Prostate gland (tissue), 2 donors: Measurements from ENCODE around the genes TM6SF1 and ZSCAN2.

- PRO-cap = no peak
- RAMPAGE, long total RNA, 2 experiments = no peak in any of the 2 experiments
Observed at GRCh38 chr15:83043221-83043628, 23.8 kb downstream of the BTBD1 start.

- PRO-cap = unidirectional peak, plus-strand start at chr15:83107623; unidirectional peak, plus-strand start at chr15:83107645
- RAMPAGE, long total RNA, 2 experiments = no peak in any of the 2 experiments
Observed at GRCh38 chr15:83106990-83108113, at the start of gene TM6SF1. Gene TM6SF1 (plus strand): TSS chr15:83107645.

- PRO-cap = no peak
- RAMPAGE, long total RNA, 2 experiments = no peak in any of the 2 experiments
Observed at GRCh38 chr15:83283930-83284502, 448 bp downstream of the BNC1 start.

GRCh38 chr15:84042304-84042629, 193.3 kb upstream of the GOLGA6L4 start:
- PRO-cap = no peak
- RAMPAGE, long total RNA, 2 experiments = no peak in any of the 2 experiments

GRCh38 chr15:84600687-84601462, at the start of gene ZSCAN2:
Gene ZSCAN2 (plus strand): TSS chr15:84601009.
- PRO-cap = bidirectional peak, plus-strand start at chr15:84601016, minus-strand start at chr15:84600848
- RAMPAGE, long total RNA, 2 experiments = start-site peak on the plus strand in 2 of 2 experiments, at chr15:84600979-84601061 at its widest, 46 to 52 reads per replicate

DNA sequence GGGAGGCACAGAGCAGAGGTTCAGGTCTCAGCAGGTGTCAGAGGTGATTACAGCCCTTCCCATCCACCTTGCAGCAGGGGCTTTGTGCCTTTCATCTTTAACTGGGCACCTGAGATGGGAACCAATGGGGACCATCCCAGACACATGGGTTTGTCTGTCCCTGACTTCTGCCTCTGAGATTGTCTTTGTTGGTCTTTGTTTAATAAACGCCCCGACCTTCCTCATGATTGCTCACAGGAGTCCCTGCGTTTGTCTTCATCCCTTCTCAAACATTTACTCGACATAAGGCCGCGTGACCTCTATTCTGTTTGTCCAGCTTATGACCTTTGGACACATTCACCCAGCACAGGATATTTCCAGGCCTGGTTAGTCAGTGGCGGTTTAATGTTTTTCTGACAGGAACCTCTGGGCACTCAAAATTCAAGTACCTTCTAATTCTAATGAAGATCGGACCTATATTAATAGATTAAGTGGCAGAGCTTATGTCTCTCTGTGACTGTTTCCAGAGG, 5.9 kb downstream of the ZSCAN2 start:
- PRO-cap = no peak
- RAMPAGE, long total RNA, 2 experiments = no peak in any of the 2 experiments

- PRO-cap = no peak
- RAMPAGE, long total RNA, 2 experiments = no peak in any of the 2 experiments
Observed at GRCh38 chr15:84634386-84634685, 19.7 kb downstream of the WDR73 start.

DNA sequence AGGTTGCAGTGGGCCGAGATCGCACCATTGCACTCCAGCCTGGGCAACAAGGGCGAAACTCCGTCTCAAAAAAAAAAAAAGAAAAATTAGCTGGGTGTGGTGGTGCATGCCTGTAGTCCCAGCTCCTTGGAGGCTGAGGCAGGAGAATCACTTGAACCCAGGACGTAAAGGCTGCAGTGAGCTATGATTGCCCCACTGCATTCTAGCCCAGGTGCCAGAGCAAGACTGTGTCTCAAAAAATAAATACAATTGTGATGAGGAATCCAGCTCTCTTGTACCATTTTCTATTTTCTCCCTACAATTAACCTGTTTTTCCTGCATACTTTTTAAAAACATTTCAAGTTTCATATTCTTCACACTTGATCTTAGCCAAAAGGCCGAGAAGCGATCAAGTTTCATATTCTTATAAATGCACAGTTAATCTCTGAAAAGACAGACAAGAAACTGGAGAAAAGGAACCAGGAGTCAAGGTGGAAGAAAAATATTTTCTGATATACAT, 20.5 kb downstream of the SEC11A start:
- PRO-cap = no peak
- RAMPAGE, long total RNA, 2 experiments = no peak in any of the 2 experiments

GRCh38 chr15:84713481-84713997, 2.4 kb downstream of the SEC11A start:
- PRO-cap = no peak
- RAMPAGE, long total RNA, 2 experiments = no peak in any of the 2 experiments

DNA sequence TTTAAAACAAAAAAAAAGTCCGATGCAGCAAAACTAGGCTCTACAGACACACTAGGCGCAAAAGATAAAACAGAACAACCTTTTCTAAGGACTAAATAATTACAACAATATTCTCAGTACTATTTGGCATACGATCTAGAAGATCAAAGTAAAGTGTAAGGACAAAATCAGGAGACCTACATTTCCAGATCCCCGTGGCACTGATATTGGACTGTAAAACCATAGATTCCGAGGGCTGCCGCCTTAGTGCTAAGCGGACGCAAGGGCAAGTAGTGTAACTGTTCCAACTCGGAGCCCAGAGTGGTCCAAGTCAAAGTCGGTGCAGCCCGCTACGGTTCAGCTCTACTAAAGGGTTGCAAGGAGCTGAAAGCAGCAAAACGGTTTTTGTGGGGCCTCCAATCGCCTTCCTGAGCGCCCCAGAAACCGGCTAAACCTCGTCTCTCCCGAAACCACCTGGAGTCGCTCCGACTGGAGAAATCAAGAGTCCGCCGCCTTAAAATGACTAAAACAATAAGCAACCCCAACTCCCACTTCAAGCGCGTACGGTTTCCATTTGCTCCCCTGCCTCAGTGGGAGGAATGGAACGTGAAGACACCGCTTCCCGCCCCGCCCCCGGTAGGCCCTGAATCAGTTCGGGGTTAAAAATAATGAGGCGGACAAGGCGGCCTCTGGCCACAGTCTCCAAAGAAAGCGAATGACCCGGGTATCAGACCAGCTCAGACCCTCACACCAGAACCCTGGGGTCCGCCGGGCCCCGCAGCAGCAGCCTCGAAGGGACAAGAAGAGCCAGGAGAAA, 532 bp downstream of the SEC11A start:
- PRO-cap = no peak
- RAMPAGE, long total RNA, 2 experiments = no peak in any of the 2 experiments

- PRO-cap = no peak
- RAMPAGE, long total RNA, 2 experiments = no peak in any of the 2 experiments
Observed at GRCh38 chr15:84762908-84763803, 14.8 kb downstream of the ZNF592 start.

GRCh38 chr15:84770471-84770777, 22.0 kb downstream of the ZNF592 start:
- PRO-cap = no peak
- RAMPAGE, long total RNA, 2 experiments = no peak in any of the 2 experiments

- PRO-cap = unidirectional peak, minus-strand start at chr15:84773850
- RAMPAGE, long total RNA, 2 experiments = no peak in any of the 2 experiments
Observed at GRCh38 chr15:84773605-84774155, 25.3 kb downstream of the ZNF592 start.

GRCh38 chr15:84886315-84887109, 2.0 kb downstream of the SLC28A1 start:
- PRO-cap = no peak
- RAMPAGE, long total RNA, 2 experiments = no peak in any of the 2 experiments

- PRO-cap = no peak
- RAMPAGE, long total RNA, 2 experiments = no peak in any of the 2 experiments
Observed at GRCh38 chr15:84979674-84980128, 2.0 kb upstream of the PDE8A start.

DNA sequence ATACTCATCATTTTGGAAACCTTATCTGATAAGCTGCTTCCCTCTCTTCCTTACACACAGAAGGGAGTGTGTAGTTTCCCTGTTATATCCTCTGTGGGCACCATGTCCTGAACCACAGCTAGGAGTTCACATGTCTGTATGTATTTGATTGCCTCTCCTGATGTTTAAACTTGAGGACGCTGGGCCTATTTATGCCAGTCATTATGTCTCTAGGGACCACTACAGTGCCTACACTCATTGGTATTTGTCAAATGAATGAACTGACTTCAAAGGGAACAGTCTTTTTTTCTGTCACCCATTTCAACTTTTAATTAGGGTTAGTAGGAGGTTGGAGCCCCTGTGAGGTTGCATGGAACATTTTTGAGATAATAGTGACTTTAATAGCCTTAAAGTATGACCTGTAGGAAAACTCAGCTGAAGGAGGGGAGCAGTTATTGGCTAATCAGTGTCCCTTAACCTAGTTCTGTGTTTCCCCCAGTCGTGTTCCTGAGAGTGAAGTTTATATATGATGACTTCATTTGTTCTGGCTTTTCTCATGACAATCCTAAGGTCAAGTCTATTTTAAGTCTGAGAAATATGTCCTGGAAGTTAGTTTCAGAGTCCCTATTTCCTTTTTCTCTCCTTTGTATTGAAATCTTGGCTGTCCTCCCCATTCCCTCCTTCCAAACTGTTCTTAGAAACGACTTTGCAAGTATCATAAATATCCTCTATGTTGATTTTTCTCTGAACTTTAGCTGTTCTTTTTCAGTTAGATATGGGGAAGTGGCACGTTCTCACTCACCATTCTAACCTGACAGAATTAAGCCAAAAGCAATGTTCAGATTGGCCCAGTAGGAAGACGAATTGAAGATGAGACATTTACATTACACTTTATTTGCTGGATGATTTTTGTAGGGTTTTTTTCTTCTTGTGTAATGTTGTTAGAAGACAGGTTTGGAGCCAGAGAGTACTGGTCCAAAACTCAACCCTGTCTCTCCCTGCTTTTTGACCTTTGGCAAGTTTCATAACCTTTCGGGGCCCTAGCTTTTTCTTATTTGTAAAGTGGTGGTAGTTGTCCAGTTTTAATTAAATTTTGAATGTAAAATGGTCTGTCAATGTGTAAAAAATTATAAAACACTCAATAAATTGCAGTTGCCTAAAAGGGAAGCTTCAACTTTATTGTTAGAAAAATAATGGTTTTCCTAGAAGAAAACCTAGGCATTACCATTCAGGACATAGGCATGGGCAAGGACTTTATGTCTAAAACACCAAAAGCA, 29.2 kb downstream of the PDE8A start:
- PRO-cap = no peak
- RAMPAGE, long total RNA, 2 experiments = no peak in any of the 2 experiments

DNA sequence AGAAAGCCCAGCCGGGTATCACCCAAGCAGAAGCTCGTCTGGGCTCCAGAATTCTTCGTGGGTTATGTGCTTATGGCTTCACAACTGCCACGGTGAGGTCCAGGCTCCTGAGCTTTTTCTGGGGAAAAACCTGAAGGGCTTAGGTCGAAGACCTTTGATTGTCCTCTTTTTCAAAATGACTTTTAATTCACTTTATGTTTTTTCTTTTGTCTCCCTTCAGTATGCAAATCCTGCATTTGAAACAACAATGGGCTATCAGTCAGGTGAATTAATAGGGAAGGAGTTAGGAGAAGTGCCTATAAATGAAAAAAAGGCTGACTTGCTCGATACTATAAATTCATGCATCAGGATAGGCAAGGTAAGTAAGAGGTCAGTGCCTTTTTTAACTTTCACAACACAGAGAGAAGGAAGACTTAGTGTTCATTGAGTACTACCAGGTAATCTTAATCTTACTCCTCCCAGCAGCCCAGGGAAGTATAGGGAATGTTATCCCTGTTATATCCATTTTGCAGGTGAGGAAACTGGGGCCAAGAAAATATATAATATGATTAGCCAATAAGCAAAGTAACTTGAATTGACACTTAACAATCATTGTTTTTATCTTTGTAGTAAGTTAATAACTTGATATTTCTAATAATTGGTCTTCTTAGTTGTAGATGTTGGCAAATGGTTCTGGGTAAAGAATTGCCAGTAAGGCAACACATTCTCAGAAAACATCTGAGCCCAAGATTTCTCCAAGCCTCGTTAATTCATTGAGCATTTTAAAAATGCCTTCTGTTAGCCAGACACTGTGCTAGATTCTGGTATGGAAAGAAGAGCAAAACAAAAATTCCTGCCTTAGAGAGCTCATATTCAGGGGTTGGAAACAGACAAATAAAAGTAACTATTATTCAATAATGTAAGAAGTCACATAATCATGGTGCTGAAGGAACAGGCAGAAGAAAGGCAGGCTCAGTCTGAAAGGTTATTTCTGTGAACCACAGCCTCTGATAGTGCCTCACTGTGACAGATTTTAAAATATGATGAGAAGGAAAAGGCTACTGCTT, 109.5 kb downstream of the PDE8A start:
- PRO-cap = no peak
- RAMPAGE, long total RNA, 2 experiments = no peak in any of the 2 experiments

- PRO-cap = no peak
- RAMPAGE, long total RNA, 2 experiments = no peak in any of the 2 experiments
Observed at GRCh38 chr15:85100997-85102060, 119.7 kb downstream of the PDE8A start.

DNA sequence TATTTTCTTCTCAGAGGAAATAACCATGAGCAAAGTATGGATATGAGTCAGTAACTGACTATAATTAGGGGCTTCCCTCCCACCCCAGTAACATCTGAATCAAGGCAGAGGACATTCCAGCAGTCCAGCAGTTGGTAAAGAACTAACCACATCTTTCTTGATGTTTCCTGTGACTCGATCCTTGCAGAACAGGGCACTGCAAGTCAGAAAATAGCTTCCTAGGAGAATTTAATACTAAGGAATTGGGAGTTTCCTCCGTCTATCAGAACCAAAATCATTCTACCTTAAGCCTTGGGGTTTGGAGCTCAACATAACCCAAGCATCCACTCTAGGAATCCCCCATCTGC, 61.8 kb upstream of the AKAP13 start:
- PRO-cap = no peak
- RAMPAGE, long total RNA, 2 experiments = no peak in any of the 2 experiments

DNA sequence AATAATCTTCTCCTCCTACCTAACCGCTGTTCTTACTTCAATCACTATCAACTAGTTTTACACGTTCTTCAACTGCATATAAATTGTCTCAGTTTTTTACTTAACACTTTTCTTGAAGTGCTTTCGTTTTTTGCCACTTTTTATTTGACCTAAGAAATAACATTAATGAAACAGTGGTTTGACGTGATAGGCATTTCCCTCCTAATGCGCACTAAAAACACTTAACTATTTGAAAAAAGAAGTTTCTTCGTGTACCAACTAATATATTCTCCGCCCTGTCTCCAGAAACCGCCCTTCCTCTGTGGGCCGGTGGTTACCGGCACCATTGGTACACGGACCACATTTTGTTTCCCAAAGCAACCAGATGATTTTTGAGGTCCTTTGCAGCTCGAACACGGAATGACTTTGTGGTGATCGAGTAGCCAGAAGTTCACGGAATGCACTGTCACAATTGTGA, 749 bp upstream of the AKAP13 start:
- PRO-cap = no peak
- RAMPAGE, long total RNA, 2 experiments = no peak in any of the 2 experiments